ENCODE measurements around a stretch of chr18.

DNA sequence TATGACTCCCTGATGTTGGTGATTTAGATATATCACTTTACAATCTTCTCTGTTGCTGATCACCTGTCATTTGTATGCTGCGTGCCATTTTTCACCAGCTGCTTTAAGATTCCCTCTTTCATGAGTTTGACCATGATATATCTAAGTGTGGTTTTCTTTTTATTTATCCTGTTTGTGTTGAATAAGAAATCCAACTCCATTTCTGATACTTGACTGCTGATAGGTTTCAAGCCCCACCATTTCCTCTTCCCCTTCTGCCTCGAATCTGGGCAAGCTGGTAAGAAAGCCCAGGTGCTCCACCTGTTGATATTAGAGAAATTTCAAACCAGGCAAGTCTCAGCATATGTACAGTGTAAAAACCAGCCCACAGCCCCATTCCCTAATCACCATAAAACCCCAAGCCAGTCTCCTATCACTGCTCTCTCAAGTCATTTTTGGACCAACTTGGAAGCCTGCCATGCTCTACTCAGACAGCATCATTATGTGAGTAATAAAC is 46.7 kb downstream of the SMAD2 start:
- RRBS = no CpG with 5 or more reads among the region's 2 CpGs

- RRBS = no CpG with 5 or more reads among the region's 7 CpGs
These were observed 23.1 kb upstream of the SMAD2 start for GRCh38 chr18:47953425-47954116.

DNA sequence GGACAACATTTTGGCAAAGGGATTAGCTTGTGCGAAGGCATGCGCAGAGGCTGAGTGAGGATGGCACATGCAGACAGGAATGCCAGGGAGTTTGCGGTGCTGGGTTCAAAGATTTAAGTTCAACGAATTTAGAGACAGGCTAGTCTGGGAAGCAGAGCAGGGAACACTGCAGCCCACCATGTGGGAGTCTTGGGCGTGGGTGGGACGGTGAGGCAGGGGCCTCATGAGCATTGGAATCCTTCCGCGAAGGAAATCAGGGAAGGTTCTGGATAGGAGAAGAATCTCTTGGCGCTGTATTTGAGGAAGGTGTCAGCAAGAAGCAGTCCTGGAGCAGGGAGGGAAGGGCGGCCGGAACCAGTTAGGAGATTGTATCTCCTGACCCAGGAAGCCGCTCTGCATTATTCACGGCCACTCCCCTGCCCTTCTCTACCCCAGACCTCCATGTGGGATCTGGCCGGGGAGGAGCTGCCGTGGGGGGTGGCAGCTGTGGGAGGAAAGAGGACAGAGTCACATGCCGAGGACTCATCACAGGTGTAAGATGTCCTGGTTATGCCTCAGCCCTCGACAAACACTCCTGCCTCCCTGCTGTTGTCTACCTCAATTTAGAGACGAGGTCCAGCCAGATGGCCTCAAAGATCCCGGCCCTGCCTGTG is 123.6 kb upstream of the SMAD2 start:
- RRBS = 50% methylated on average over 1 of the region's 19 CpGs

- RRBS = no CpG with 5 or more reads among the region's 27 CpGs
These were observed 205.2 kb upstream of the SMAD2 start for GRCh38 chr18:48135571-48136119.

DNA sequence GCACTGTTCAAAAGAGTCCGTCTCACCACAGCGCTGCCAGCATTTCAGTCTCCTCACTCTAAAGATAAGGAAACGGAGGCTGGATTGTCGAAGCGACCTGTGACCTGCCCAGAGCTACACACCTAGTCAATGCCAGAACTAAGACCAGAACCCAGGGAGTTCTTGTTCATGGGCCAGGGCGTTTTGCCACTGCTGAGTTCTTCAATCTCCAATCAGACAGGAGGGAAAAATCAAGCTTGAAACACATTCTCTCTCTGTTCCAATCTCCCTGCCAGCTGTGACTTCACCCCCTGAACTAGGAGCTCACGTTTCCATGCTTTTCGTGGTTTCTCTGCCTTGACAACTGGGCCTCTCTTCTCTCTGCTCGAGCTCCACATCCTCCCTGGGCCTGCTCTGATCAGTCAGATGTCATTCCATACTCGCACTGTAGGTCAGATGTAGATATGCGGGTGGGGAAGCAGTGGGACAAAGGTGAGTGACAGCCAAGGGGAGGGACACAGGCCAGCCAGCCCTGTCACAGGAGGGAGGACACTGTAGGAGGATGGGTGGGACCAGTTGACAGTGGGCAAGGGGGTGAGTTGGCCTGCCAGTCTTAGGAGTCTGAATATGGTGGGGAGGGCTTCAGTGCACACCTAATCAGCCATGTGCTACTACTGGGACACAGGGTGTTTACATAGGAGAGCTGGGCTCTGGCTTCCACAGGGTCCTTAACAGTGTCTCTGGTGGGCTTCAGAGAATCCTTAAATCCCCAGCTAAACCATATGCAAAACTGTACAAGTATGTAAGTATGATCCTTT is 221.2 kb upstream of the SMAD2 start:
- RRBS = no CpG with 5 or more reads among the region's 11 CpGs

- RRBS = no CpG with 5 or more reads among the region's 6 CpGs
These were observed 187.0 kb downstream of the ZBTB7C start for GRCh38 chr18:48222041-48222645.

DNA sequence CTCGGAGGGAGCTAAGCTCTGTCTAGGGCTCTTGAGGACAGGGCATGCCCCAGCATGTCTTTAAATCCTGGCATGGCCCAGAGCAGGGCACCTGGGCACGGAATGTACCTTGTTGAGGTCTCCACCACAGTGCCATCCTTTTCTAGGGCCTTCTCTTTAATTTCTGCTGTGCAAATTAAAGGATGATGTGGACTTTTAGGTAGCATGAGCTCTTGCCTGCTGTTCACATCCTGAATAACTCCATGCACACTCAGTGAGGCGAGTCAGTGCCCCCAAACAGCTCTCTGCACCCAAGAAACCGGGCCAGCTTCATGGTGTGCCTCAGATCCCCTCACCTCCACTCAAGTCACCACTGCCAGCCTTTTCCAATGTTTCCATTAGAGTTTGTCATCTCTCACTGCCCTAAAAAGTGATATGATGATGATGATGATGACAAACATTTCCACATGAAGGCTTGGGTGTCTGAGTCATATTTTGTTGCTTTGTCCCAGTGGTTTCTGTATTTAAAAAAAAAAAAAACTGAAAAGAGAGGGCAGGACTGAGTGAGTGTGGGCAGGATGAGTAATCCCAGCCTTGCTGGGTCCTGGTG is 78.9 kb downstream of the ZBTB7C start:
- RRBS = no CpG with 5 or more reads among the region's 4 CpGs

DNA sequence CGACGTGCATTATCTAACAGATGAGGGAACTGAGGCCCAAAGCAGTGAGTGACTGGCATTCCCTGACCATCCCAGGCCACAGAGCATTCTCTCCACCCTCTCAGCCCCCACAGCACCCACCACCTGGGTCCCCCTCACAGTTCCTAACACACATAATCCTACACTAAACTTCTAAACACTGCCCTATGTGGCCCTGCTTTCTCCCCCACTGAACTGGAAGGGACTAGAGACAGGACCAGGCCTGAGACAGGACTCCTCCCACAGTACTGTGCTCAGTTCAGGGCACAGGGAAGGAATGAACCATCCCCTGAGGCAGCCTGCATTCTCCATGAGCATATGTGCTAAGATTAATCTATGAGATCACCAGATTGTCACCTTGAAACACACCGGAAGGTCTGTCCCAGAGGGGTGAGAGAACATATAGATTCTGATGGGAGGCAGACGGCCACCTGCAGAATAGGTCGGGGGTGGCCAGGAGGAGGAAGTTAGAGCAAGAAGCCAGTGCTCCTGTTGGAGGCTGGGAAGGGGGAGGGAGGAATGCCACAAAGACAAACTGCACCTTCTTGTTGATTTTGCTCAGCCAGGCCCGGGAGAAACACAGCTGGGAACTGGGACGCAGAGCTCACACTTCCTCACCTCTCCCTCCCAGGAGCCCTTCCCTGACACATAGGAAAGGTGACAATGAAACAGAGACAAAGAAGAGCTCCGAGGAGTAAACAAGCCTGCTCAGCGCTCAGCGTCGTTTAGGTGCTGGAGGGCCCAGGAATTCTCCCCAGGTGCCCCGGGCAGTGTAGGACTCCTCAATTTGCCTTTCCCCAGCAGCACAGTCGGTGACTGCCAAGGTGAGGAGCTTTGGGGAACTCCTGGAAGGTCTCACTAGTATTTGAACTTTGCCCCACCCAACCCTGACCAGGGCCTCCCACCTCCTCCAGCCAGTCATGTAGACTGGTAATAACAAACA is 52.1 kb downstream of the ZBTB7C start:
- RRBS = no CpG with 5 or more reads among the region's 13 CpGs

DNA sequence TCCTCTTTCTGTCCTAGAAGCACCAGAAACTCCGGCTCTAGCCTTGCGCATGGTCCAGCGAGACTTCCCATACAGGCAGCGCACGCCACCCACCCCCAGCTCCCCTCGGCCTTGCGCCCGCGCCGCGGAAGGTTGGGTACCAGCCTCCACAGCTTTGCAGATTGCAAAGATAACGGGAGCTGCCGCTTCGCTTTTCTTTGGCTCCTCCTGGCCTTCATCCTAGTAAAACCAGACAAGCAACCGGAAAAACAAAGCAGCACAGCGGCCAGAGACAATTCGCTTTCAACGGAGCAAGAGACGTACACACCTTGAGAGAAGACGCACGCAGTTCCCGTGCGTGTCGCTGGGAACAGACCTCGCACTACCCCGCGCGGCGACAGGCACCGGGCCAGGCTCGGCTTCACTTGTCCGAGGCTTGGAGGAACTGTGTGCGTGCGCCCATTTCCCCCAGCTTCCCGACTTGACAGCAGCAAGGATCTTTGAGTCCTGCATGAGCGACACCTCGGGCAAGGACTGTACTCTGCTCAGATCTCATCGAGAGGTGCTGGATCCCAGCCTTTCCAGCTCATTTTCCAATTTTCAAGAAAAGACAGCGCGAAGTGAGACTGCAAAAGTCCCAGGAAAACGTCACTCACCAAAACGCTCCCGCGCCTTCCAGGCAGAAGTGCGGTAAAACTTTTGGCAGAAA is 988 bp downstream of the ZBTB7C start:
- RRBS = 57% methylated on average over 1 of the region's 45 CpGs

- RRBS = no CpG with 5 or more reads among the region's 4 CpGs
These were observed 61.2 kb upstream of the ZBTB7C start for GRCh38 chr18:48470311-48470929.

- RRBS = no CpG with 5 or more reads among the region's 13 CpGs
These were observed 6.8 kb downstream of the CTIF start for GRCh38 chr18:48545500-48546077.

DNA sequence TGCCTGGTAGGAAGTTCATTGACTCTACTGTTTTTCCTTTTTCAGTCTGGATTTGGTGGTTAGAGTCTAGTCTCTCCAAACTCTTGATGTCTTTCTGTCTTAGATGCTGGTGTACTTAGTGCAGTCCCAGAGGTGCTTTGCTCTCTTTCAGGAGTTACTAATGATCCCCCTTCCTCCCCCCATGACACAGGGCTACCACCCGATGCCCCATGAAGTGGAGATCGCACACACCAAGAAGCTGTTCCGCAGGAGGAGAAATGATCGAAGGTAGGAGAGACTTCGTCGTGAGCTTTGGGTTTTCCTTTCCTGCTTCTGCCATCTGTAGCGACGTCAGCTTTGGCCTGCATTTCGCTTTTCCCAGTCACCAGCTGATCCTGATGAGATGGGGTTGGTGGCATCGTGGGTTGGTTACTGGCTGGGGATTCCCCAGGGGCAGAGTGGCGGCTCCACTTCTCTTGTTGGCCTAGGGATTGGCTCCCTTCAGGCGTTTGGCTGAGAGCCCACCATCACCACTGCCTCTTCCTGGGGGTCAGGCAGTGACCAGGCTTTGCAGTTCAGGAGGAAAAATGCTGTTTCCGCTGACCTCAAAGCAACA is 172.7 kb downstream of the CTIF start:
- RRBS = no CpG with 5 or more reads among the region's 13 CpGs

GRCh38 chr18:48761004-48761453 is 189.7 kb downstream of the SMAD7 start:
- RRBS = no CpG with 5 or more reads among the region's 7 CpGs

DNA sequence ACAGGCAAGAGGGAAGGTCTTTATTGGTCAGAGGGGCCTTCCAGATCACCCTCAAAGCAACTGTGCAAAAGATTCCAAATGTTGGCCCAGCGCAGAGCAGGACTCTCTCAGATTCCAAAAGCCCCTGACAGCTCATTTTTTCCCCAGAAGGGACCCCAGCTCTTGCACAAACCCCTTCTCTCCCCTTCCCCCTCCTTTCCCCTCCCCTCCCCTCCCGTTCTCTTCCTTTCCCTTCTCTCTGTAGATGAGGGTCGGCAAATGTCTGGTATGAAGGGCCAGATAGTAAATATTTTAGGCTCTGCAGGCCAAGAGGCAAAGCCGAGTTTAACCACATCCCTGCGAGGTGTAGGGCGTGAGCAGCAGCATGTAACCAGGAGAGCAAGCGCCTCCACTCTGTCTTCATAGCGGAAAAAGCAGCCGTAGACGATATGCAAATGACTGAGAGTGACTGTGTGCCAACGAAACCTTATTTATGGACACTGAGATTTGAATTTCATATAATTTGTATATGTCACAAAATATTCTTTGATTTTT is 116.9 kb downstream of the SMAD7 start:
- RRBS = no CpG with 5 or more reads among the region's 11 CpGs

DNA sequence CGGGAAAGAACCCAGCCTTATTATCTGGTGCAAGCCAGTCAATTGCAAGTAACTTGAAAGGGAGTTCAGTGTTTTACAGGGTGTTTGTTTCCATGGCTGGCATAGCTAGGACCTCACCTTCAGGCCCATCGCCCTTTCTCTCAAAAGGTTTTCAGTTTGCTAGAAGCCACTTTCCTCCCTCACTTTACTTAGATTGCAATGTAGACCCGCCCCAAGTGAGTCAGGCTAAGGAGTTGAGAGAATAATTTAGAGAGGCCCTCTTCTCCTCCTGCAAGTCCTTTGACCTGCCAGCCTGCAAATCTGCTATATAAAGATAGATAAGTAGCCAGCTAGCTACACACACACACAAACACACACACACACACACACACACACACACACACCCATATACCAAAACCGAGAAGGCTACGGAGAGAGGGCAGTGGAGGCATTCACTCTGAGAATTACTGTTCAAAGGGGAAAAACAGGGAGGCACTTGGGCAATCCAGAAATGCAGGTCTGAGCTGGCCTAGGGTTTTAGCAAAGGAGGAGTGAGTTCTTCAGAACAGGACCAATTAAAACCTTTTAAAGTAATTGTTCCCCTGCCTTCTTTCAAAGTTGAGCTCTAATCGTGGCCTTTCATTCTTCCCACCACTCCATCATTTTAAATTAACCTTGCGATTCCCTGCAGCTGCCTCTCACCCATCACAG is 23.0 kb upstream of the SMAD7 start:
- RRBS = no CpG with 5 or more reads among the region's 7 CpGs

- RRBS = no CpG with 5 or more reads among the region's 18 CpGs
These were observed 43.3 kb upstream of the SMAD7 start for GRCh38 chr18:48993892-48994674.

GRCh38 chr18:49145907-49146467 is 195.2 kb upstream of the SMAD7 start:
- RRBS = no CpG with 5 or more reads among the region's 1 CpG

DNA sequence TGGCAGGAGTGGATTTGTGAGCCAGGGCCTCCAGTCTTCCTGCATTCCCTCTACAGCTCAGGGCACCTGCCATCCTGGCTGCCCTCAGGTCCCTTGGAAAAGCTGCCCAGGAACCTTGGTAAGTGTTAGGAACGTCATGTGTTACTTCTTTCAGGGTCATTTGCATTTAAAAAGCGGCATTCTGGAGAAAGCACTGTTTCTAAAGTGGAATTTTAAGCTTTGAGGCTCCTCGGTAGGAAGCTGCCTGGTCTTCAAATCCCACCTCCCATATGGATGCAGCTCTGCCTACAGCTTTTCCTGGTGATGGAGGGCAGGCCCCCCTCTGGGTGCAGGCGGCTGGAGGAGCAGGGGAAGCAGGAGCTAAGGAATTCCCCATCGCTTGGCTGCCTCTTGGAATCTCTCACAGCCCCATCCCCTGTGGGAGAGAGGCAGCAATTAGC is 51.1 kb downstream of the LIPG start:
- RRBS = no CpG with 5 or more reads among the region's 5 CpGs

DNA sequence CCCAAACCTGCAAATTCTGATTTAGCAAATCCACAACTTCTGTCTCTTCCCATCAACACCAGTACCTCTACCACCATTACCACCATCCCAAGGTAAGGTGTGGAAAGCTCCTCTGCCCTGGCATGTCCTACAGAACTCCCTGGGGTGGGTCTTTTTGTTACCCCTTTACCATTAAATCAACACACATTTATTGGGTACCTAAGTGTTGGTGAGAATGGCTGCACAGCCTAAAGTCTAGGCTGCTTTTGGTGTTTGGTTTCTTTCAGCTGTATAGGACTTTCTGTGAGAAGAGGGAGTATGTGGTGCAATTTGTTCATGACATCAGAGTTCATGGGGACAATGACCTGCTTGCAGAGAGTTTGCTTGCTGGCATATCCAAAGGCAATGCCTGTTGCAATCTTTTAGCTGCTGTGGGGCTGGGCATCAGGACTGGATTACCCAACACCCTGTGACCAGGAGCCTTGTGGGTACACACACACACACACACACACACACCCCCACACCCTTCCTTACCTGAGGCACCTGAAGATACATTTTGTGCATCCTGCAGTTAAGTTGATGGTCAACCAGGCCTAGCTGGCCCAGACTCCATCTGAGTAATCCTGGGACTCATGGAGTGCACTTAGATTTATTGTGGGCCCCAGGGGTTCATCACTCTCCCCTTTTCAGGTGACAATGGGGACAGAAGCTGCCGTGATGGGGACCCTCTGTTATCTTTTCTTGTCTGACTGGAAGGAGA is 68.4 kb downstream of the LIPG start:
- RRBS = no CpG with 5 or more reads among the region's 1 CpG

- RRBS = no CpG with 5 or more reads among the region's 5 CpGs
These were observed 123.0 kb downstream of the ACAA2 start for GRCh38 chr18:49690289-49690798.